Bronchial epithelial cell (primary cell): ENCODE measurements around a stretch of chr2.

GRCh38 chr2:233386230-233387200 lies 32.2 kb downstream of the DGKD start:
- RRBS, 2 experiments = 83 to 90% methylated on average over 3 of the region's 18 CpGs

GRCh38 chr2:233474719-233475113 lies 91.9 kb downstream of the USP40 start:
- RRBS, 2 experiments = no CpG with 5 or more reads among the region's 5 CpGs

DNA sequence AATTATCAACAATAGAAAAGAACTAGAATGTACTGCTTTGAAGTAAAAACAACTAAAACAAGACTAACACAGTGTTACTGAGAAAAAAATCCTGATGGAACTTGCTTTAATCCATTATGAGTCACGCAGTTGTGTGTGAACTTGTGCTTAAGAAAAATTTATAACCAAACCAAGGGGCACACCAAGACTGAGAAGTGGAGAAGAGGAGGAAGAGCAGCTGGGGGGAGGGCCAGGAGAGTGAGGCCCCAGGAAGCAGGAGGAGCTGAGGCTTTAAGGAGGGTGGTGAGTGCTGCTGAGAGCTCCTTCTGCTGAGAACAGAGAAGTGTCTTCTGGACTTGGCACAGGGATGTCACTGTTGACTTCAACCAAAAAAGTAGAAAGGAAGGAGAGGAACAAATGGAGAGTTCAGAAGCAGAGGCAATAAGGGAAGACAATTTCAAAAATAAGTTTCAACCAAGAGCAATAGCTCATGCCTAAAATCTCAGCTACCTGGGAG lies 9.1 kb downstream of the USP40 start:
- RRBS, 2 experiments = no CpG with 5 or more reads among the region's 1 CpG

GRCh38 chr2:233674333-233674625 lies 2.6 kb downstream of the UGT1A9 start:
- RRBS, 2 experiments = no CpG with 5 or more reads among the region's 1 CpG

GRCh38 chr2:233745119-233745879 lies 14.8 kb upstream of the UGT1A1 start:
- RRBS, 2 experiments = no CpG with 5 or more reads among the region's 5 CpGs

GRCh38 chr2:233767650-233768508 lies 7.8 kb downstream of the UGT1A1 start:
- RRBS, 2 experiments = no CpG with 5 or more reads among the region's 13 CpGs

GRCh38 chr2:233990460-233991029 lies 60.0 kb upstream of the SPP2 start:
- RRBS, 2 experiments = no CpG with 5 or more reads among the region's 5 CpGs

DNA sequence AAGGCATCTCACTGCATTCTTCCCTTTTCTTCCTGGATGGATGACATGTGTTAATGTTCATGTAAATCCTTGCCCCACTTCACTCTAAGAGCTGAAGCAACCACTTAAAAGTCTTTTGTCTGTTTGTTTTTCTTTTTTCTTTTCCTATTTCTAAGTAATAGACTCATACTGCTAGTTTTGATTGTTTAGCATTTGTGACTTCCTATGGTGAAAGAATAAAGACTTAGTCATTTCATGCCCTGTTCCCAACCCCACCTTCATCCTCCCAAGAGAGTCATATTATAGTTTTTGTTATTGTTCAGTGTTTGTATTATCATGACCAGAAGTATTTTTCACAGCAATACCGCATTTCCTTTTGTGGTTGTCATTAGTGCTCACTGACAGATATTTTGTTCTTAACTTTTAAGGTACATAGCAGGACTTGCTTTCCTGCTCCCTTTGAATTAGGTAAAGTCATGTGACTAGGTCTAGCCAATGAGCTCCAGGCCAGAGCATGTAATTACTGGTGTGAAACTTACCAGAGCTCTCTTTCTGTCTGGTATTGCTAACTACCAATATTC lies 18.1 kb upstream of the SPP2 start:
- RRBS, 2 experiments = no CpG with 5 or more reads among the region's 1 CpG

GRCh38 chr2:234307639-234307984 lies 189.3 kb downstream of the ARL4C start:
- RRBS, 2 experiments = no CpG with 5 or more reads among the region's 3 CpGs

DNA sequence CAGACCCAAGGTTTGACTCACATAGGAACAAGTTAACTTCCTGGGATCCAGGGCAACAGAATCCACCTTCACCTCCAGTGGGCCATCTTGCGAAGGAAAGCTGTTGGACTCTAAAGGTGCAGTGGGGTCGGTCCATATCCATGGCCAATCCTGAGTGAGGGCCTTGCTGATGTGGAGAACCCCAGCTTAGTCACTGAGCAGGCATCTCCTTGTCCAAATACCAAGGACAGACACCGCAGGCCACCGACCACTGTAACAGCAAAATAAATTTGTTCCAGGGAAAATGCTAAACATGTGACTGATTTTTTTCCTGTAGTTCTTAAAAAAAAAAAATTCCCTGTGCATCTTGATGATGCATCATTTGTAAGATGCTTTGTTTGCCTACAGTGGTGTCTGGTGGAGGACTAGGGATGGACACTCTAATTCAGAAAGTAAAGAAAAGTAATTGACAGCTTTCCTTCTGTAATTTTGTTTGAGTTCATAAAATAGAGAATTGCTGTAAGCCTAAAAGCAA lies 188.8 kb downstream of the ARL4C start:
- RRBS, 2 experiments = no CpG with 5 or more reads among the region's 4 CpGs

- RRBS, 2 experiments = no CpG with 5 or more reads among the region's 15 CpGs
Measured at GRCh38 chr2:234444580-234445488, 52.0 kb downstream of the ARL4C start.

DNA sequence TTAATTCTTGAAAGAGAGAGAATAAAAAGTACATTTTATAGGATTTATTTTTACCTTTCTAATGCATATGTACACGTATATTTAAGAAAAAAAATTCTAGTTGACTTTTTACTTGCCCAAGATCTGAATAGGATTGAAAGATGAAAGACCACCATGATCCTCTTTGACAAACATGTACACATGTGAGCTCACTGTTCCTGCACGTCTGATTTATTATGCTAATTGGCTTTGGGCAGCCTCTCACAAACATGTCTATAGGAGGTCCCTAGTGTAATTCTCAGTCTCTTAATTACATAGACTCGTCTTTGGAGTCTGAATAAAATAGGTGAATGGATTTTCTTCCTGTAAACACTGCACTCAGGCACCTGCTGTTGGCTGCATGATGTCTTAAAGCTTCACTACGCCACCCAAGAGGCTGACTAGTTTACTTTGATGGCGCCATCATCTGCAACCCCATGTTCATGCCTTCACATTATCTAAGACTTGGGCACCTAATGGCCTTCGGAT lies 46.1 kb downstream of the ARL4C start:
- RRBS, 2 experiments = no CpG with 5 or more reads among the region's 6 CpGs

- RRBS, 2 experiments = no CpG with 5 or more reads among the region's 7 CpGs
Measured at GRCh38 chr2:234454298-234454999, 42.4 kb downstream of the ARL4C start.

DNA sequence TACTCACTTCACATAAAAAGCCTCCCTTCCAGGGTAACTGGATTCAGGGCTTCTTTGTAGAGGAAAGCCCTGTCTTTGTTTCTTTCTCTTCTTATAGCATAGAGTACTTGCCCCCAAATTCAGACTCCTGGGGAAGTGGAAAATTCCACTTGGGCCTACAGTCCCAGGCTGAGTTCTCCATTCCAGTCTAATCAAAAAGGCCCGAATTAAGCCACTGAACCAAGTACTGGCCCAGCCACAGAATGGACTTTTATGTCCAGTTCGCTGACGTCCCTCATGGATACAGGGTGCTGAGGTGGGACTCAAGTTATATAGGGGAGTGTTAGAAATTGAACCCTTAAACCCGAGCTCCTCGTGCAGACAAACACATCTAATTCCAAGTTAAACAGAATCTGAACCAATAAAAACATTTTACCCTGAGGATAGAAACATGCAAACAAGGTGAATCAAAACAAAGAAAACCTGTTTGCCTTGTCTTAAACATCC lies 136.7 kb upstream of the ARL4C start:
- RRBS, 2 experiments = no CpG with 5 or more reads among the region's 5 CpGs

DNA sequence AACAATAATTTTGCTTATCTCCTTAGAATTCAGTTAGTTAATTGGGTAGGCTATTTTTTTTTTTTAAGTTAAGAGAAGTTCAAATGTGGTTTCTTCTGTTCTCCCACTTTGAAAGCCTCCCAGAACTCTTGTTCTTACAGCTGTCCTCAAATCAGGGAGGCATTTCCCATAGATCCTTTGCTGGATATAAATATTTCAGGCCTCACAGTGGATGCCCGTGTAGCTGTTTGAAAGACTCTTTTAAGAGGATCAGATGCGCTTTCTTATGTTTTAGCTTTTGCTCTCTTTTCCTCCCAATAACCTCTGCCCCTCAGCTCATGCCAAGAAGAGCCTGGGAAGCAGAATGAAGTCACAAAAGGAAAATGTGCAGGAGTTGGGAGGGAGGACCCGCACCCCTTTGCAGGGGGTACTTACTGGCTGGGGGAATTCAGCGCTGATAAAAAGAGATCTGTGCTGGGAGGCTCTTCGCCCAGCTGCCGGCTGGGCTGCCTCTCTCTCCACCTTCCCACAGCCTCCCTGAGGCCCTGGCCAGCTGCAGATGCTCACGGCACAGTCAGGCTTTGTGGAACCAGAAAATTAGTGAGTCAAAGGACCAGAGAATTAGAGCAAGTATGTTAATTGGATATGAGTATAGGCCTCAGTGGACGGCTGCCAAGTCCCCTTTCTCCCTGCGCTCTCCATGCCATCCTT lies 181.9 kb upstream of the SH3BP4 start:
- RRBS, 2 experiments = no CpG with 5 or more reads among the region's 9 CpGs

- RRBS, 2 experiments = no CpG with 5 or more reads among the region's 6 CpGs
Measured at GRCh38 chr2:234847091-234847546, 104.7 kb upstream of the SH3BP4 start.

GRCh38 chr2:234874710-234875225 lies 77.0 kb upstream of the SH3BP4 start:
- RRBS, 2 experiments = no CpG with 5 or more reads among the region's 3 CpGs

GRCh38 chr2:234982727-234983529 lies 31.1 kb downstream of the SH3BP4 start:
- RRBS, 2 experiments = no CpG with 5 or more reads among the region's 16 CpGs

- RRBS, 2 experiments = no CpG with 5 or more reads among the region's 8 CpGs
Measured at GRCh38 chr2:234991979-234992317, 40.1 kb downstream of the SH3BP4 start.

GRCh38 chr2:235005494-235006471 lies 54.0 kb downstream of the SH3BP4 start:
- RRBS, 2 experiments = no CpG with 5 or more reads among the region's 25 CpGs